ENCODE results near the gene FAM110C.

- PRO-cap, 2 experiments = peak in 1 of 2 experiments; most common minus-strand start chr2:10874 (in 1)
These were observed 35.6 kb downstream of the FAM110C start for GRCh38 chr2:10708-11019.

DNA sequence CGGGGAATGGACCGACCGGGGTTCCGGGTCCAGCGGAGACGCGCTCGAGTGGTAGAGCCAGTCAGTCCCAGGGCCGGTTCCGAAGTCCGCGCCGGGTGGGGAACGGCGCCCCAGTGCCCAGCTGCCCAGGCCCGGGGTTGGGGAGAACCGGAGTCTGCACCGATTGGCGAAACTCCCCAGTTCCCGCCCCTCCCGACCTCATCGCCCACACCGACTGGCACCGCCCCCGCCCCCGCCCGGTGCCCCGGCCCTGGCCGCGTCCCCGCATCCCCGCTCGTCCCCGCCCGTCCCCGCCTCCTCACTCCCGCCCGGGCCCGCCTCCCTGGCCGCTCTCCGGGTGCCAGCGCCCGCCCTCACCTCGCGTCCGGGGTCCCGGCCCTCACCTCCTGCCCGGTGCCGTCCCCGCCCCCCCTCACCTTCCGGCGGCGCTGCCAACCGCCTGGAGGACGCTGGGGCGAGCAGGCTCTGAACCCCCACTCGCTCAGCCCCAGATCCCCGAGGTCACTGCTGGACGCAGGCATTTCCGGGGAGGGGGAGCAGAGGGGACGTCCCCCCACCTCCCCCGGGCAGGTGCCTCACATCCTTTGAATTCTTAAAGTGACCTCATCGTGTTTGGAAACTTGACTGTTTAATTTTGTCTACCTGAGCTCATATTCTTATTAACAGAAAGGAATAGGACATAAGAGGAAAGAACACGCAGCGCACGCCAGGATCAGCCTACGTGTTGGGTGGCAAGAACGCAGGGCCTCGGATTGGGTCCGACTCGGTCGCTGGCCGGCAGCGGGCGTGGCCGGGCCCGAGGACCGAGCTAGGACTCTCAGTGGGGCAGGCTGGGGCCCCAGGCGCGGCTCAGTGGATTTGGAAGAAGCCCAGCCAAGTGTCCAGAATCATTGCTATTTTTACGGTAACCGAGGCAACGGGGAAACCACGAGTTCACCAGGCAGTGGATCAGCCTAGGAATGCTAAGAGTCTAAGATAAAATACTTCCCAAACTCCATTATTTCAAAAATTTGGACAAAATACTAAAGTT, at the start of gene FAM110C:
Gene FAM110C, minus strand, starts transcription at position 115 of the 1,030 bp plus-strand sequence.
- PRO-cap, 2 experiments = peak in 2 of 2 experiments; most common plus-strand start position 325 of the sequence (in 2); most common minus-strand start position 115 of the sequence (in 2)

GRCh38 chr2:286693-287499, 995 bp downstream of the ALKAL2 start:
- PRO-cap, 2 experiments = no peak in any of the 2 experiments

DNA sequence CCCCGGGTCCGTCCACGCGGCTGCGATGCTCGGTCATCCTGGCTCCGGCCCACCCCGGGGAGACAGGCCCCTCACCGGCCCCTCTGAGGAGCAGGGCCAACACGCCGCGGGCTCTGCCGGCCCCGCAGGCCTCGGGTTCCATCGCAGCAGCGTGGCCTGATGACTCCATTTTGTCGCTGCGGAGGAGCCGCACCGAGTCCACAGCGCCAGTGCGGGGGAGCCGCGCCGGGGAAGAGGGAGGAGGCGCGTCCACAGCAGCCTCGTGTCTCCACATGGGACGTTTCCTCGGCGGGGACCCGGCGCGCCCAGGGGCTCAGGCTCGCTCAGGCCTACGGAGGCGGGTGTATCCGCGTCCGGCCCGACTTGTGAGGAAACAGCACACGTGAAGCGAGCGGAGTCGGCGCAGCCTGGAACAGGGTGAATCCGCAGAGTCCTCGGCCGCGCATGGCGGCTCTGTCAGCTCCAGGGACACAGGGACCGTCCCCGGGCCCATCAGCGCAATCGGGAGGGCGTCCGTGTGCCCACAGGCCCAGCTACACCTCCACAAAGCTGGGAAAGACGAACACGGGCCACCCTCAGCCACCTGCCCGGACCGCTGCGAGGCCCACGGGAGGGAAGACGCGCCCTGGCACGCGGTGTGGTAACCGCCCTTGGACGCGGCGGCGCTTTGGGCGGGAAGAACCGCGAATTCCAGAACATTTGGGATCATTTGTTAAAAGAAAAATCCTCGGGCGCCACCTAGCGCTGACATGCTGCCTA, 40.6 kb downstream of the TMEM18 start:
- PRO-cap, 2 experiments = no peak in any of the 2 experiments

DNA sequence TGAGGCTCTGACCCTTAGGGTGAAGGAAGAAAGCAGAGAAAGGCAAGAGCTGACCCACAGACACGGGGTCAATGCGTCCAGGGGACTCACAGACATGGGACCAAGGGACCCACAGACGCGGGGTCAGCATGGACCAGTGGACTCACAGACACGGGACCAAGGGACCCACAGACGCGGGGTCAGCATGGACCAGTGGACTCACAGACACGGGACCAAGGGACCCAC, 28.8 kb downstream of the TMEM18 start:
- PRO-cap, 2 experiments = no peak in any of the 2 experiments

DNA sequence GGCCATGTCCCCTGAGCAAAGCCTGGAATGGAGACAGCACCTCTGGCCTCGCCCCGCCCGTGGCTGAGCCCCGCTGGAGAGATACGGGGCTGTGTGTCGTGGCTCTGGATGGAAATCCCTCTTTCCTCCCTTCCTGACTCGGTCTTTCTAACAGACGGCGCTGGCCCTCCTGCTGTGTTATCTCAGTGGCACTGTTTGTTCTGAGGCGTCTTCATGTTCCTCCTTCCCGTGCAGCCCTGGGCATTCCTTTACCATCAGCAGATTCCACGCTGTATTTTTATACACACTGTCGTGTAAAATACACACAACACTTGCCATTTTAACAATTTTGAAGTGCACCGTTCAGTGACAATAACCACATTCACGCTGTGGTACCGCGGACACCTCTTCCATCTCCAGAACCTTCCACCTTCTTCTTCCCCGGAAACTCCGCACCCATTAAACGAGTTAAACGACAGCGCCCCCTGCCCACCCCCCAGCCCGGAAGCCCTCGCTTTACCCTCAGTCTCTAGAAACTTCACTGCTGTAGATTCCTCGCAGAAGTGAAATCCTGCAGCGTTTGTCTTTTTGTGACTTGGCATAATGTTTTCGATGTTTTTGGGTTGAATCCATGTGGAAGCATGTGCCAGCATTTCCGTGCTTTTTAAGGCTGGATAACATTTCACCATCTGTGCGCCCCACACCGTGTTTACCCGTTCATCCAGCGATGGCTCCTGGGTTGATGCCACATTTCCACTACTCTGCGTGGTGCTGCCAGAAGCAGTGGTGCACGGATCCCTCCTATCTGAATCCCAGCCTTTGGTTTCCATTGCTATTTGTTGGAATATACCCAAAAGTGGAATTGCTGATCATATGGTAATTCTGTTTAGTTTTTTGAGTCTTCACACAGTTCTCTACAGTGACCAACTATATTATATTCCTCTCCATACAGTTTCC, 31.9 kb upstream of the TMEM18 start:
- PRO-cap, 2 experiments = no peak in any of the 2 experiments

DNA sequence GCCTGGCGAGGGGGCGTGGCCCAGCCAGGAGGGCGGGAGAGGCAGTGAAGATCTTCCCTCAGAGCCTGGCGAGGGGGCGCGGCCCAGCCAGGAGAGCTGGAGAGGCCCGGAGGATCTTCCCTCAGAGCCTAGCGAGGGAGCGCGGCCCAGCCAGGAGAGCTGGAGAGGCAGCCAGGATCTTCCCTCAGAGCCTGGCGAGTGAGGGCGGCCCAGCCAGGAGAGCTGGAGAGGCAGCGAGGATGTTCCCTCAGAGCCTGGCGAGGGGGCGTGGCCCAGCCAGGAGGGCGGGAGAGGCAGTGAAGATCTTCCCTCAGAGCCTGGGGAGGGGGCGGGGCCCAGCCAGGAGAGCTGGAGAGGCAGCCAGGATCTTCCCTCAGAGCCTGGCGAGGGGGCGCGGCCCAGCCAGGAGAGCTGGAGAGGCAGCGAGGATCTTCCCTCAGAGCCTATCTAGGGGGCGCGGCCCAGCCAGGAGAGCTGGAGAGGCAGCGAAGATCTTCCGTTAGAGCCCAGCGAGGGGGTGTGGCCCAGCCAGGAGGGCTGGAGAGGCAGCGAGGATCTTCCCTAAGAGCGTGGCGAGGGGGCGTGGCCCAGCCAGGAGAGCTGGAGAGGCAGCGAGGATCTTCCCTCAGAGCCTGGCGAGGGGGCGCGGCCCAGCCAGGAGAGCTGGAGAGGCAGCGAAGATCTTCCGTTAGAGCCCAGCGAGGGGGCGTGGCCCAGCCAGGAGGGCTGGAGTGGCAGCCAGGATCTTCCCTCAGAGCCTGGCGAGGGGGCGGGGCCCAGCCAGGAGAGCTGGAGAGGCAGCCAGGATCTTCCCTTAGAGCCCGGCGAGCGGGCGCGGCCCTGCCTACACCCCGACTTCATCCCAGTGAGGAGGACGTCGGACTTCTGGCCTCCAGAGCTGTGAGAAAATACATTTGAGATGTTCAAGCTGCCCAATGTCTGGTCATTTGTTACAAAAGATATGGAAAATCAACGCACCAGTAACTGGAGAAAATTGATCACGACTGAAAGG, 63.2 kb upstream of the TMEM18 start:
- PRO-cap, 2 experiments = peak in 1 of 2 experiments; most common plus-strand start position 124 of the sequence (in 1); most common minus-strand start position 200 of the sequence (in 1)

- PRO-cap, 2 experiments = no peak in any of the 2 experiments
These were observed 95.4 kb upstream of the SNTG2 start for GRCh38 chr2:855084-855734.

GRCh38 chr2:1162684-1163662, 212.3 kb downstream of the SNTG2 start:
- PRO-cap, 2 experiments = no peak in any of the 2 experiments

DNA sequence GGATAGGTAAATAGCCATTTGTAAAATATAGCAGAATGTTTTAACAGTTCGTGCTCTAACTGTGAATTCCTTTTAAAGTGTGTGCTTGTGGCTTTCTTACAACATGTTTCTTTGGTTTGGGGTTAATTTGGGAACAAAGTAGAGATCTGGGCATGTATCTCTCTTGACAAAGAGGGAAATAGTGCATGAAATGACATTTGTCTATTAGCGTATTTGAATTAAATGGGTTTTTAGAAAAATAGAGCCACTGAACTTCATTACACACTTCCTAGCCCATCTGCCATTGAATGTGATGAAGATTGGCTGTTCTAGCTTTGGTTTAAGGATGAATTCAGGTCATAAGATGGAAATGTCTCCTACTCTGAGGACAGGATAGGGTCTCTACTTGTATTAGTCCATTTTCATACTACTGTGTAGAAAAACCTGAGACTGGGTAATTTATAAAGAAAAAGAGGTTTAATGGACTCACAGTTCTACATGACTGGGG, 202.1 kb upstream of the TPO start:
- PRO-cap, 2 experiments = no peak in any of the 2 experiments

DNA sequence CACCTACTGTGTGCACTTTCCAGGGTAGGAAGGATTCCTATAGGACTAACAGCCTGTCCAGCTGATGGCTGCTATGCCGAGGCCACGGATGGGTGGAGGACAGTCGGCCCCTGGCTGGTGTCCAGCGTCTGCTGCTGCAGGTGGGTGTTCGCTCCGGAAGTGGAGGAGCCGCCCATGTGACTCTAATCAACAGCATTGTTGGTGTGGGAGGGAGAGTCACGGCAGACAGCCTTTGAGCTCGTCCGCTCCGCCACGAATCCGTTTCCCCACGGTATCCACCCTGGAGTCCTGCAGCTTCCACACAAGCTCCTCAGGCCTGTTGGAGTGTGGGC, 186.0 kb upstream of the TPO start:
- PRO-cap, 2 experiments = no peak in any of the 2 experiments

DNA sequence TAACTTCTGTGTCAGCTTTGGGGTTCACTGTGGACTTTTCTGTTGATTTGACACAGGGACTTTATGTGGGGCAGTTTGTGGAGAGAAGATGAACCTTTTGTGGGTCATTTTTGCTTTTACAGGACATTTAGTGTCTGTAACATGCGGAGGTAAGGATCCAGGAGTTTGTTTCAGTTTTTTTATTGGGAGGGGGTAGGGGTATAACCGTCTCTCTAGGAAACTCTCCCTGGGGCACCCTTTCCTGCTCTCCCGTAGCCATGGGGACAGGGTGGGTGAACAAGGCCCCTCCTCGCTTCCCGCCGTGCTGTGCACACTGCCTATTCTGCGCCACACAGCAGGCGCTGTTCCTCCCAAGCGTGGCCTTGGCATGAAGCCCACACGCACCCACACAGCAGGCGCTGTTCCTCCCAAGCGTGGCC, 46.9 kb upstream of the TPO start:
- PRO-cap, 2 experiments = no peak in any of the 2 experiments

- PRO-cap, 2 experiments = peak in 1 of 2 experiments; most common plus-strand start chr2:1633270 (in 1); most common minus-strand start chr2:1633232 (in 1)
These were observed 111.1 kb downstream of the PXDN start for GRCh38 chr2:1633029-1633898.

DNA sequence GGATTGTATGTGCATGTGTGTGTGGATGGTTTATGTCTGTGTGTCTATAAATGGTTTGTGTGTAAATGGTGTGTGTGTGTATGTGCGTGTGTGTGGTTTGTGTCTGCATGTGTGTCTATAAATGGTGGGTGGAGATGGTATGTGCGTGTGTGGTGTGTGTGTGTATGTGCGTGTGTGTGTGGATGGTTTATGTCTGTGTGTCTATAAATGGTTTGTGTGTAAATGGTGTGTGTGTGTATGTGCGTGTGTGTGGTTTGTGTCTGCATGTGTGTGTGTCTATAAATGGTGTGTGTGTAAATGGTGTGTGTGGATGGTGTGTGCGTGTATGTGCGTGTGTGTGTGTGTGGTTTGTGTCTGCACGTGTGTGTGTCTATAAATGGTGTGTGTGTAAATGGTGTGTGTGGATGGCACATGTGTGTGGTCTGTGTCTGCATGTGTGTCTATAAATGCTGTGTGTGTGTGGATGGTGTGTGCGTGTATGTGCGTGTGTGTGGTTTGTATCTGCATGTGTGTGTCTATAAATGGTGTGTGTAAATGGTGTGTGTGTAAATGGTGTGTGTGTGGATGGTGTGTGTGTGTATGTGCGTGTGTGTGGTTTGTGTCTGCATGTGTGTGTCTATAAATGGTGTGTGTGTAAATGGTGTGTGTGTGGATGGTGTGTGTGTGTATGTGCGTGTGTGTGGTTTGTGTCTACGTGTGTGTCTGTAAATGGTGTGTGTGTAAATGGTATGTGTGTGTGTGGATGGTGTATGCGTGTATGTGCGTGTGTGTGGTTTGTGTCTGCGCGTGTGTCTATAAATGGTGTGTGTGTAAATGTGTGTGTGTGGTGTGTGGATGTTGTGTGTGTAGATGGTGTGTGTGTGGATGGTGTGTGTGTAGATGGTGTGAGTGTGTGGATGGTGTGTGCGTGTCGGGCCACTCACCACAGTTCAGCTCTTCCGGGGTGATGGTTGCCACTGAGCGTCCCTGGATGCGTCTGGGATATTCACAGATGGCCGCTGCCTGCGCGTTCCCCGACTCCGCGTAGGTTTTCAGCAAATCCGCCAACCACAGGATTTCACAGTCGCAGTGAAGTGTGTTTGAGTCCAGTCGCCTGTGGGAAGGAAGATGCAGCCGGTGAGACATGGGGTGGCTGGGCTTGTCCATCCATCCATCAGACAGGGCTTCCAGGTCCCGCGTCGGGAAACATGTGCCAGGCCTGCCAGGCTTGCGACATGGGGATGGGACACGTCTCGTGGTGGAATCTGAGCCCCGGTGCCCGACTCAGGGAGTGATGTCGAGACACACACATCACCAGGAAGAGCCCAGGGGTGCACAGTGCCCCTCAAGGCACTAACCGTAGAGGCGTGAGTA, 64.6 kb downstream of the PXDN start:
- PRO-cap, 2 experiments = no peak in any of the 2 experiments

- PRO-cap, 2 experiments = no peak in any of the 2 experiments
These were observed 27.1 kb downstream of the PXDN start for GRCh38 chr2:1717059-1717780.

DNA sequence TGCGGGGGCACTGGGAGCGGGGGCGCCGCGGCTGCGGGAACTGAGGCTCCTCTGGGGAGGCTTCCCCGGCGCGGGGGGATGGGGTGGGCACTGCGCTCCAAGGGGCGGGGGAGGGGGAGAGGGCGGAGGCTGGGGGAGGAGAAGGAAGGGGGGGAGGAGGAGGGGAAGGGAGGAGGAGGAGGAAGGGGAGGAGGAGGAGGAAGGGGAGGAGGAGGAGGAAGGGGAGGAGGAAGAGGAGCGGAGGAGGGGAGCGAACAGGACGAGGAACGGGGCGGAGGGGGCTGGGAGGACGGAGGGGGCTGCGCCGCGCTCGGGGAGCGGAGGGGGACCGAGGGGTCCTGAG, 845 bp downstream of the PXDN start:
- PRO-cap, 2 experiments = no peak in any of the 2 experiments

GRCh38 chr2:2012294-2012917, 268.1 kb upstream of the PXDN start:
- PRO-cap, 2 experiments = no peak in any of the 2 experiments

DNA sequence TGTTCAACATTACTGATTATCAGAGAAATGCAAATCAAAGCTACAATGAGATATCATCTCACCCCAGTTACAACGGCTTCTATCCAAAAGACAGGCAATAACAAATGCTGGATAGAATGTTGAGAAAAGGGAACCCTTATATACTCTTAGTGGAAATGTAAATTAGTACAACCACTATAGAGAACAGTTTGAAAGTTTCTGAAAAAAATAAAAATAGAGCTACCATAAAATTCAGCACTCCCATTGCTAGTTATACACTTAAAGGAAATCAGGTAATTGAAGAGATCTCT, 81.2 kb downstream of the MYT1L start:
- PRO-cap, 2 experiments = no peak in any of the 2 experiments

- PRO-cap, 2 experiments = no peak in any of the 2 experiments
These were observed 411.8 kb upstream of the MYT1L start for GRCh38 chr2:2742939-2743304.

- PRO-cap, 2 experiments = no peak in any of the 2 experiments
These were observed 57.3 kb downstream of the ADI1 start for GRCh38 chr2:3461982-3462547.

Measured in Colon Carcinoma Metastatic in the Lung (tissue), 2 donors.